ENCODE measurements around the gene RPL38.

GRCh38 chr17:73237818-73238180 lies 5.6 kb downstream of the C17orf80 start:
- RRBS, 2 experiments: no CpG with 5 or more reads among the region's 6 CpGs

DNA sequence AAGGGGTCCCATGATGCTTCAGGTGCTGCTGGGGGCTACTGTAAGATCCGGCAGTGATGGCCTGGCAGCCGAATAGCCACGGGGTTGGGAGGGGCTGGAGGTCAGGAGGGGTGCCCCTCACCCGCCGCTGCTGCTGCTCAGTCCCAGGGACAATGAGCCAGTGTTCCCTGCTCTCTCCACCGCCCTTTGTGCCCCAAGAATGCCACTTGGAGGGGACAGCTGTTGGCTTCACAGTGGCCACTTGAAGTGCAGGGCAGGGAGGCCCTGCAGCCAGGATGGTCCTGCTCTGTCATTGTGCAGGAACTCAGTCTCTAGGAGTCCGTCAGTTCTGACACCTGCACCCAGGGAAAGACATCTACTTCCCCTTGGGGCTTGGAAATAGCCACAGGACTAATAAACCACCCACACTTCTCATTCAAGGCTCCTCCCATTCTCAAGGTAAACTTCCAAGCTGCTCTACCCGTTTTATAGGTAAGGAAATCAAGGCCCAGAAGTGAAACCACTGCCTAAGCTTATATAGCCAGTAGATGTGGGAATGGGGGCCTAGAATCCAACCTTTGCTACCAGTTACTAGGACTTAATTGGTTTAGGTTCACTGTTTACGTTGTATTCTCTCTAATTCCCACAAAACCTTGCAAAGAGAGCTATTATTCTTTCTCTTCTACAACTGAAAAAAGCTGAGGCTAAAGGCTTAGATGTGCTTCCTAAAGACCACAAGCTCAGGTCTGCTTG lies 6.1 kb upstream of the CPSF4L start:
- RRBS, 2 experiments: no CpG with 5 or more reads among the region's 9 CpGs

DNA sequence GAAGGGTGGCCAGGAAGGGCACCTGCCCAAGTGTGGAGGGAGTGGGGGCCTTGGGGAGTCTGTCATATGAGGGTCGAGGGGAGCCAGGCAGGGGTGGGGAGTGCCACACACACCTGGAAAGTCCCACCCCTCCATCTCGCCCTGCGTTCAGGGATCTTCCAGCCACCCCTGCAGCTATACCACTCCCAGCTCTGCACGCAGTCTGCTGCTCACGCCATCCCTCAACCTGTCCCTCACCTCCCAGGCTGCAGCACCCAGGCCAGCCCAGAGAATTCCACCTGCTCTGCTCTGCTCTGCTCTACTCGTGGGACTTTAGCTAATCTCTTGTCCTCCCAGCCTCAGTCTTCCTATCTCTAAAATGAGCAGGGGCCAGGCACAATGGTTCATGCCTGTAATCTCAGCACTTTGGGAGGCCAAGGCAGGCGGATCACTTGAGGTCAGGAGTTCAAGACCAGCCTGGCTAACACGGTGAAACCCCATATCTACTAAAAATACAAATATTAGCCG lies 17.3 kb upstream of the CPSF4L start:
- RRBS, 2 experiments: no CpG with 5 or more reads among the region's 9 CpGs

DNA sequence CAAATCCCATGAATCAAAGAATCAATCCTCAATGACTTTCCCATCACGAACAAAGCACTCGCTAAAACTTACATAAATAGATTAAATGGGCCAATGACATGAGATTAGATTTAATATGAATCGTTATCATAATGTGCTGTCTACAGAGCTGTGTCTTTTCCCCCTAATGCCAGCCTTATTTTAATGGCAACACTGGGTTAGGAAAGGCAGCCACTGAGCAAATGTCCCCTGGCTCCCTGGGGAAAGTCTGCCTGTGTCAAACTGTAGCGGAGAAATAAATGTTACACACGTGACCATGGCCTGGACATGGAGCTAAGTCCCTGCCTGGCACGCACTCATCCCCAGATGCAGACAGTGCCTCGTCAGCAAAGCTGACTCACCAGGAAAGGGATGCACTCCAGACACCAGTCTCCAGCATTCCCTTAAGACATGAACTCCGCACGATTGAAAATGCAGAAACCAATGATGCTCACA lies 61.3 kb upstream of the SDK2 start:
- RRBS, 2 experiments: no CpG with 5 or more reads among the region's 9 CpGs

GRCh38 chr17:73722097-73722540 lies 77.9 kb upstream of the SDK2 start:
- RRBS, 2 experiments: no CpG with 5 or more reads among the region's 7 CpGs

DNA sequence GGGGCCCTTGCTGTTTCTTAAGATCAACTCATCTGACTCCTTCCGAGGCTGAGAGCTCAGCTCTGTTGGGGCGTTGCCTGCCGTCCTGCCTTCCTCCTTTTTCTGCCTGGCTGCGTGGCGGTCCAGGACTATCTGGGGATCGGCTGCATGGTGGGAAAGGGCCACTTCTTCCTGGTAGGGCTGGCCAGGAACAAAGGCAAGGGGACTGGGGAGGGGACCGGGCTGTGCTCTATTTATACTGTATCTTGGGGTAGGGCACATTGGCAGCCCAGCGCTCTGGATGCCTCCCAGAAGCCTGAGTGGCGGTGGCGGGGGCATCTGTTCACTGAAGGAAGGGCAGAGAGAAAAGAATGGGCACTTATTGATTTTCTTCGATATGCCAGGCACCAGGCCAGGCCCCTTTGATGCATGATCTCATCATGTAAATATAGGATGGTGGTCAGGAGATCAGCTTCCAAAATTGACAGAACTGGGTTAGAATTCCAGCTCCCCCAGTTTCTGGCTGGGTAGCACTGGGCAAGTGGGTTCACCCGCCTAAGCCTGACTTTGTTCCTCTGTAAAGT lies 103.4 kb upstream of the SDK2 start:
- RRBS, 2 experiments: no CpG with 5 or more reads among the region's 12 CpGs

- RRBS, 2 experiments: no CpG with 5 or more reads among the region's 11 CpGs
Measured at GRCh38 chr17:73820834-73821347, 176.6 kb upstream of the SDK2 start.

DNA sequence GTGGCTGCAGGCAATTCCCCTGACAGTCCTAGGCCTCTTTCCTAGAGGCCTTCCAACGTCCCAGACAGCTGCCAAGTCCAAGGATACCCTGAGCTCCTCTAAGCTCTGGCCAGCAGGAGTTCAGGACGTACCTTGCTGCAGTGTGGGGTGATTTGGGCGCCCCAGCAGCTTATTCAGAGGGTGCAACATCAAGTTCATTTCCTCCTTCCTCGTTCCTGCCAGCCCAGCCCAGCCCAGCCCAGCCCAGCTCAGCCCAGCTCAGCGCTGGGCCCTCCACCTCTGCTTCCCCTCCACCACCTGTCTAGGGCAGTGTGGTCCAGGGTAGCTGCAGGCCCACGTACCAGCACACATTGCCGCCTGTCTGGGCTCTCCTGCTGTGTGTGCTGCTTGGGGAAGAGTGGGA lies 246.4 kb upstream of the RPL38 start:
- RRBS, 2 experiments: no CpG with 5 or more reads among the region's 7 CpGs

DNA sequence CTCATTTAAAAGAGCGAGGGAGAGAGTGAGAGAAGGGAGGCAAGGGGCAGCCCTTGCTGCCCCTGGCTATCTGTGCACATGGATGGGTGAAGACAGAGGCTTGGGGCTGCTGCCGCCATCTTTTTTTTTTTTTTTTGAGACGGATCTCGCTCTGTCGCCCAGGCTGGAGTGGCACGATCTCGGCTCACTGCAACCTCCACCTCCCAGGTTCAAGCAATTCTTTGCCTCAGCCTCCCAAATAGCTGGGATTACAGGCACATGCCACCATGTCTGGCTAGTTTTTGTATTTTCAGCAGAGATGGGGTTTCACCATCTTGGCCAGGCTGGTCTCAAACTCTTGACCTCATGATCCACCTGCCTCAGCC lies 158.5 kb upstream of the RPL38 start:
- RRBS, 2 experiments: no CpG with 5 or more reads among the region's 7 CpGs

- RRBS, 2 experiments: no CpG with 5 or more reads among the region's 10 CpGs
Measured at GRCh38 chr17:74055383-74056048, 148.0 kb upstream of the RPL38 start.

DNA sequence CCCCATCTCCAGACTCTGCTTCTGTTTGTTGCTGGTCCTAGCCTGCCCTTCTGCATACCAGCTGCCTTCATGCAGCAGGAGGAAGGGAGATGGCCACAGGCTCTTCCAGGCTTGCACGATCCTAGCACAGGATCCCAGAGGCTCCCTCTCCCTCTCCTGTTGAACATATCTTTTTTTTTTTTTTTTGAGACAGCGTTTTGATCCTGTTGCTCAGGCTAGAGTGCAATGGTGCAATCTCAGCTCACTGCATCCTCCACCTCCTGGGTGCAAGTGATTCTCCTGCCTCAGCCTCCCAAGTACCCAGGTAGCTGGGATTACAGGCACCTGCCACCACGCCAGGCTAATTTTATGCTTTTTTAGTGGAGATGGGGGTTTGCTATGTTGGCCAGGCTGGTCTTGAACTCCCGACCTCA lies 25.3 kb upstream of the RPL38 start:
- RRBS, 2 experiments: no CpG with 5 or more reads among the region's 4 CpGs

GRCh38 chr17:74203148-74203829 lies at the start of gene RPL38:
TSS of gene RPL38 (plus strand) at chr17:74203678.
- RRBS, 2 experiments: 0% methylated on average over 4 of the region's 30 CpGs

DNA sequence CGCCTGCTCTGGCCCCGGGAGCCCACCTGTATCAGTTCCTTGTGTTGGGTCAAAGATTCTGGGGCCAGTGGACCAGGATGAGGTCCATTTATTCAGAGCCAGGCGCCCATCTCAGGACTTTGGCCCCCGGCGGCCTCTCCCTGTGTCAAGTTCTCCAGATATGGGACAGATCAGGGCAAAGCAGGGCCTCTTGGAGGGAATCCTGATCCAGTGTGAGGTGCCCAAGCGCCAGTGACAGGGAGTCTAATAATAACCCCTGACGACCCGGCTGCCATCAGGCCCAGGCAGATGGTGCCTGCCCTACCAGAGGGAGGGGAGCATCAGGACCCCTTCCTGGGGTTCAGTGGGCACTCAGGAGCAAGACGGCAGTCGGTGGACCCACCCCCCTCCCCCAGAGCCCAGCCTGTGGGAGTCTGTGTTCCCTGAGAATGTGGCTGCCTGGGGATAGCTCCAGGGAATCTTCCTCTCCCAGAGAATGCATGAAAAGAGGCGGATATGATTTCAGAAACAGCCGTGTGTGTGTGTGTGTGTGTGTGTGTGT lies 1.4 kb downstream of the TTYH2 start:
- RRBS, 2 experiments: 93% methylated on average over 3 of the region's 12 CpGs; no CpG with 5 or more reads in 1 of the 2 experiments

GRCh38 chr17:74243298-74243863 lies 30.0 kb downstream of the TTYH2 start:
- RRBS, 2 experiments: no CpG with 5 or more reads among the region's 11 CpGs

DNA sequence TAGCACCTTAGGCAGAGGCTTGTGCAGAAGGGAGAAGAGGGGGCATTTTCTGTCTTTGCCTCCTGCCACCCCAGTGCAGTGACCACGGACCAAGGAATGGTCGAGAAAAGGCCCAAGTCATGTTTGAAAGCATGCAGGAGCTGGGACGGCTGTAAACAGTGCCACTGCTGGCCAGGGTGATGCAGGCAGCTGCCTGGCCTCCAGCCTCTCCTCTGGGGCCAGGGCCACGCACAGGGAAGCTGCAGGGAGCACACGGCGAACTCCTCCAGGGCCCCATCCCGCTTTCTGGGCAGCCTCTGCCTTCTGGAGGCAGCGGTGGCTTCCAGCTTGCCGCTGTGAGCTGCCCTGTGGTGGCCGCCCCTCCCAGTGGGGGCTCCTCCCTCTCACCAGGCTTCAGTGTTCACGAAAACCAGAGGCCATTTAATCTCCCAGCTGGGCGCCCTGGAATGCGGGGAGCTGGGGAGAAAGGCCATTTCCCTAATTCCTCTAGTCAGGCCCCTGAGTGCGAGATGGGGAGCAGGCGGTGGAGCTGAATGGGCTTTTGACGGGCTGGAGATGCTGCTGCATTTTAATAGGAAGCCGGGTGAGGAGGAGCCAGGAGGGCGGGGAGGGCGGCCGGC lies 28.8 kb upstream of the DNAI2 start:
- RRBS, 2 experiments: 3% methylated on average over 3 of the region's 20 CpGs

DNA sequence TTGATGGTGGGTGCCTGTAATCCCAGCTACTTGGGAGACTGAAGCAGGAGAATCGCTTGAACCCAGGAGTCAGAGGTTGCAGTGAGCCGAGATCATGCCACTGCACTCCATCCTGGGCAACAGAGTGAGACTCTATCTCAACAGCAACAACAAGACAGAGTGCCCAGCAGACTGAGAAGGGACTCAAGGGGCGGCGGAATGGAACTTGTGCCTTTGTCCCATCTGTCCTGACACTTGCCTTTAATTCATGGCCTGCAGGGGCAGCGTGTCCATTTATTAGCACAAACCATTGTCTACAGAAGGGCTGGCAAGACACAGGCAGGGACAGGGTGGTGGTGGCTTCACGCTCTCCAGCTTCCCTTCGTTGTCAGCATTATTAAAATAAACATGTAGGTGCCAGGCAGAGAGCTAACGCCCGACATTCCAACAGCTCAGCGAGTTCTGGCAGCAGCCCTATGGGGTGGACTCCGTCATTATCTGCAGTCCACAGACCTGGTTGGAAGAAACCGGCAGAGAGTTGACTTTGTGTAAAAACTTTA lies 16.2 kb downstream of the DNAI2 start:
- RRBS, 2 experiments: no CpG with 5 or more reads among the region's 12 CpGs

GRCh38 chr17:74431666-74431892 lies 309 bp upstream of the GPRC5C start:
- RRBS, 2 experiments: no CpG with 5 or more reads among the region's 17 CpGs

GRCh38 chr17:74744648-74745608 lies 3.5 kb upstream of the NHERF1 start:
- RRBS, 2 experiments: no CpG with 5 or more reads among the region's 26 CpGs

- RRBS, 2 experiments: 18 to 49% methylated on average over 6 of the region's 48 CpGs
Measured at GRCh38 chr17:74749319-74750214, 1.1 kb downstream of the NHERF1 start.

DNA sequence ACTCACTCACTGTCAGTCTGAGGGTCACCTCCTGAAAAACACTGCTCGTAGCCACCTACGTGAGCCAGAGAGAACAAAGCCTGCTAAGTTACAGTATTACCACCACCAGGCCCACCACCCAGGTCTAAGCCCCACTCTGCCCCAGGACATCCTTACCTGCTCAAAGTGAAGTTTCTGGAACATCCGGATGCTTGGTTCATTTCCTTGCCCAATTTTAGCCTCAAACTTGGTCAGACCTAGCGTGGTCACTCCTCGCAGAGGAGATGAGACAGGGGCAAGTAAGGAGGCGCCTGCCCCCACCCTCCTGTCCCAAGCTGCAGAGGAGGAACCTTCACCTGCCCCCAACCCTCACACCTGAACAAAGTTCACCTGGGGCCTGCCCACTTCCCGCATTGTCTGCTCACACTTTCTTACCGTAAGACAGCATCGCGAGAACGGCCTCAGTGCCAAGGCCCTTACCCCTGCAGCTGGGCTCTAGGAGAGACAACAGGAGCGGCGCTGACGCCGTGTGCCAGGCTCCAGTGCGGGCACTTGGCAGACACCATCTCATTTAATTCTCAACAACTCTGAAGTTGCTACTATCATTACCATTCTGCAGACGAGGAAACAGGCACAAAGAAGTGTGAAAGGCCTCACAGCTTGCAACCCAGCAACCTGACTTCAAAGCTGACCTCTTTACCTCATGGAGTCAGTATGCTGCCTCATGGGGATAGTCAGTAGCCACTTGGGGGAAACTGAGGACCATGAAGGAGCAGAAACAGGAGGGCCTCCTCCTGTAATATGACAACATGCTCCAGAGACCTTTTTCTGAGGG lies 4.1 kb downstream of the NAT9 start:
- RRBS, 2 experiments: no CpG with 5 or more reads among the region's 17 CpGs

Measured in NT2/D1 (cell line).